WTC11 (cell line): ENCODE data around the genes TMEM47, PRRG1, DYNLT3 and OTC.

GRCh38 chrX:30889791-30890055 is 669 bp upstream of the TAB3 start:
- PRO-cap = no peak

DNA sequence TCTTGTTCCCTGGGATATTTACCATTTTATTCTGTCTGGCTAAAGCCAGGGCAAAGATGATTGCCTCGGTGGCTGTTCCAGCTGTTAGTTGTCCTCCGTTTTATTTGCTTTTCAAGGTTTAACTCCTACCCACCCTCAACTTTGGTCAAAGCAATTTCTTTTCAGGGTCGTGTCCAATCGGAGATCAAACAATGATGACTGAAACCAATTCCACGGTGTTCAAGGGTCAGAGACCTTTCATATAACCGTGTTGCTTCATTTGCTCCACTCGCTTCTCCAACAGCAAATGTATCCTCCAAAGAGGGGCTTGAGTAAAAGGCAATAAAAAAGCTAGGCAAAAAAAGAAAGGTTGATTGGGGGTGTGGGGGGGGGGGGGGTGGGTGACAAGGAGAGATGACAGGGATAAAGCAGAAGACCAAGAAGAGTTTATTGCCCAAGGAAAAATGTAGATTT is 193.6 kb upstream of the FTHL17 start:
- PRO-cap = no peak

DNA sequence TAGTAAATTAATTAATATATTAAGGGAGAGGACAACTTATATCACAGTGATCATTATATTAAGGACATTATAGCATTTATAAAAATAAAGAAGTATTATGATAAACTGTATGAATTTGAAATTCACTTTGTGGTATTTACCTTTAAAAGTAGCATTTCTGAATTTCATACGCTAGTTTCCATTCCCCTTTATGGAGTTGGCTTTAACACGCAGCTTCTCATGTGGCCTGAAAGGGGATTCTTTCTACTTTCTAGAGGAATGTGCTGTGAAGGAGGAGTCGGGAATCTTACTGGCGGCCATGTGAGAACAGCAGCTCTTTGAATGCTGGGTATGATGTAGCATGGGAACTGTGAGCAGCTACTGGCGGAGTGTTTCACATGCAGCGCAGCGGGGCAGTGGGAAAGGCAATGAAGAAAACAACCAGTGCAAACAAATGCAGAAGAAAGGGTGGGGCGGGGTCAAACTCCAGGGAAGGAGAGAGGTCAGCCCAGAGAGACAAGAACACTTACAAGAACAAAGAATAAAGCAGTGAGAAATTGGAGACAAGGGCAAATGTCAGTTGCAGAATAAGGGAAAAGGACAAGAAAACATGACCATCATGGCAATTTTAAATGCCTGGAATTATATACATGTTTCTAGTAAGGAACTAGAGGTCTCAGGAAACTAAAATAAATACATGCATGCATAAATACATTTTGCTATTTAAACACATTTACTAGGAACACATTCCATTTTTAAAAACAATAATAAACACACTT is 363.8 kb upstream of the FTHL17 start:
- PRO-cap = no peak

GRCh38 chrX:31600721-31600920 is 528.8 kb upstream of the FTHL17 start:
- PRO-cap = no peak

- PRO-cap = no peak
Measured at GRCh38 chrX:32348319-32348640, 863.1 kb downstream of the DMD start.

GRCh38 chrX:34396236-34396586 is 260.9 kb downstream of the TMEM47 start:
- PRO-cap = no peak

DNA sequence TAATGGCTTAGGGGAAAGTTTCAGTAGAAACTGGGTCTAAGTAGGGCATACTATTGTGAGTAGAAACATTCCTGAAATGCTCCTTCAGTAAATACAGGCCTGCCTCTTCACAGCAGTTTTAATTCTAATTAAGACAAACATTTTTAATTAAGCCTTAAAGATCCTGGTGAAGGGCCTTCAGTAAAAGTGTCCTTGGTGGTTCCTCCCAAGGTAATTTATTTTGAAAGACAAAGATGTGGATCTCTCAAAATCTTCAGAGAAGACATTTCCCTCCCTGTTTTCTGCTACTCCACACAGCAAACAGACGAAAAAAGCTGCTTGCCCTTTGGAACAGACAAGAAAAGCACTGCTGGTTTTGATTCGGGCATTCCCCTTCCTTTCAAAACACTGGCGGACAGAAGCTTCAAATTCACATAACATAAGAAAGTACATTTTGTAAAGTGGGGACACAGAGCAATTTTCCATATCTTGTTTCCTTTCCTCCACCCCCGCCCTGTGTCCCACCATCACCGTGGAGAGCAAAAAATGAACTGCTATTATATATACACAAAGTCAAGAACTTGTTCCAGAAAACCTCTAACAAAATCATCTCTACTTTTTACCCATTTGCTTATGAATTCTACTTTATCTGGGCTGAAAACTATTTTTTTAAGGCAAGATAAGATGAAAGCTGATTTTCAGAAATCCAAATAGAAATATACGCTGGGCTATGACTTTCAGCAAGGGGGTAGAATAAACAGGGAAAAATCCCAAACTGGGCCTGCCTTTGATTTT is 2.7 kb downstream of the TMEM47 start:
- PRO-cap = no peak

DNA sequence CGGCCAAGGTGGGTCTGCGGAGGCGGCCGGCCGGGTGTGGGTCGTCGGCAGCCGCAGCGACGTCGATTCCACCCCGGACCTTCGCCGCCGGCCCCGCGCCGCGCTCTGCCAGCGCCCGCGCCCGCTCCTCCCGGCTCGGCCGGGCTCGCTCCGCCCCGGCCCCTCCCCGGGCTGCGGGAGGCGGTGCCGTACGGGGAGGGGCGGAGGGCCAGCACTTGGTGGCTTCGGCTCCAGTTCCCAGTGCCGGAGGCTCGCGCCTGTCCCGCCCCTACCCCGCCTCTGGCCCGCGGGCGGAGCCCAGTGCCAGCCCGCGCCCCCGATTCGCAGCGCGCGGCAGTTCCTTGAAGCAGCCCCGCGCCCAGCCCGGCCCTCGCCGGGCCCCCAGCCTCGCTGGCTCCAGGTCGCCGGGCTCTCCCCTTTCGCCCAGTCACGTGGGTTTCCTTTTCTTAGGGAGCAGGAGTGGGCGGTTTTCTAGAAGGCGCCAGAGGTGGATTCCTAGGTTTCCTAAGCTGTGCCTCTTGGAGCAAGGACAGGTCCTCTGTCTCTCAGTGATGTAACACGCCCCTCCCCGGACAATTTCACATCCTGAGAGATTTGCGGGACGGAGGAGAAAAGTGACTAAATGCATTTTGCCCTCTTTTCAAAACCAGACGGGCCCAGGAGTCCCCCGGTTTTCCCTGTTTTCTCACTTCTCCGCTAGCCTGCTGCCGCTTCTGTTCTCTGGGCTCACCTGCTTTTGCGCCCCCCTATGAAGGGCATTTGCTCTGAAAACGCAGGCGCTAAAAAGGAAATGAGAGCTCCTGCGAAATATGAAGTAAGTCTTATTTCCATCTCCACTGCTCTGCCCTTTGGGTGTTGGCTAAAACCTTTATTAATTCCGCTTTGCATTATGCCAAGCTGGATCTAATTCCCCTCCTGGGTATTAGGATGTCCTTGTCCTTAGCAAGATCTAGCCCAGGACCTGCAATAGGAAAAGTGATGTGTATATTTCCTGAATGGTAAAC is at the start of gene TMEM47:
TMEM47 (minus strand) TSS at position 107 of the 1,004 bp plus-strand sequence.
- PRO-cap = bidirectional peak, plus-strand start at position 474 of the sequence, minus-strand start at position 107 of the sequence

DNA sequence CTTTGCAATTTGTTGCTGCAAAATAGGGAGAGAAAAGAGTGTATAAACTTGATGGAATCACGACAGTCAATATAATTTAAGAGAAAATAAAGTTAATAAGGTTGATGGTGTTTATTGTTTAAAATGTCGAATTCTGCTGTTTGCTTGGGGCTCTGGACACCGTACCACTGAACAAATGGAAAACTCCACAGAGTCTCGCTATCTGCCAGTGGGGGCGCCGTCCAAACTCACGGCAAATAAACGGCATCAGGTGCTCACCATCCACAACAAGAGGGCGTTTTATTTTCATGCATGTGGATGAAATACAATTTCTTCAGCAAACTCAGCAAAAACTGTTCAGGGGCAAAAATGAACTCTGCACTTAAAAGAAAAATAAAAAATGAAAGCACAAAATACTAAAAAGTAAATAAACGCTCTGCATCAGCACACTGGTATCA is 46.6 kb upstream of the FAM47C start:
- PRO-cap = no peak

- PRO-cap = no peak
Measured at GRCh38 chrX:37078364-37078769, 70.2 kb downstream of the FAM47C start.

DNA sequence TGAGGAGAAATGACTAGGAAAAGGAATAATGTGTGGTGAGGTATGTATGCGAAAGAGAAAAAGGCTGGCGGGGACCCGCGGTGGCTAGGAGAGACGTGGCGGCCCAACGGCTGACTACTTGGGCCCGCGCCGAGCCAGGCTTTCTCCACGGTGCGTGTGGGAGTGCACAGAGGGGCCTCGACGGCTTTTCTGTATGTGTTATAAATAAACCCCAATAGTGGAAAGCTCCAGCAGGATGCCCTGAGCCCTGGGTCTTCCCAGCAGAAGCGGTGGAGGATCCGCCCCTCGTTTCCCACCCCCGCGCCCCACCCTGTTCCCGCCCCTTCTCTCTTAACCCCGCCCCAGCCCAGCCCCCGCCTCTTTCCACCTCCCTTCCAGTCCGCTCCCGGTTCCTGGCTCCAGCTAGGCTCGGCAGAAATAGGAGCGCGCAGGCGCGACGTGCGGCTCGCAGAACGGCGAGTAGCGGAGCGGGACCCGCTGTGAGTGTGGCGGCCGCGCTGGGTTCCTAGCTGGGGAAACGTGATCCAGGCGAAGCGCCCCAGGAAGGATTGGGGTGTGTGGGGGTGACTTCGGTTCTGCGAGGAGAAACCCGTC is at the start of gene PRRG1:
PRRG1 (plus strand) TSS at position 448 of the 594 bp plus-strand sequence.
- PRO-cap = bidirectional peak, plus-strand start at position 448 of the sequence, minus-strand start at position 256 of the sequence

- PRO-cap = unidirectional peak, plus-strand start at chrX:37847034; bidirectional peak, plus-strand start at chrX:37847677, minus-strand start at chrX:37847571
Measured at GRCh38 chrX:37846827-37847986, at the start of gene DYNLT3. TSS of gene DYNLT3 (minus strand) at chrX:37847571.

DNA sequence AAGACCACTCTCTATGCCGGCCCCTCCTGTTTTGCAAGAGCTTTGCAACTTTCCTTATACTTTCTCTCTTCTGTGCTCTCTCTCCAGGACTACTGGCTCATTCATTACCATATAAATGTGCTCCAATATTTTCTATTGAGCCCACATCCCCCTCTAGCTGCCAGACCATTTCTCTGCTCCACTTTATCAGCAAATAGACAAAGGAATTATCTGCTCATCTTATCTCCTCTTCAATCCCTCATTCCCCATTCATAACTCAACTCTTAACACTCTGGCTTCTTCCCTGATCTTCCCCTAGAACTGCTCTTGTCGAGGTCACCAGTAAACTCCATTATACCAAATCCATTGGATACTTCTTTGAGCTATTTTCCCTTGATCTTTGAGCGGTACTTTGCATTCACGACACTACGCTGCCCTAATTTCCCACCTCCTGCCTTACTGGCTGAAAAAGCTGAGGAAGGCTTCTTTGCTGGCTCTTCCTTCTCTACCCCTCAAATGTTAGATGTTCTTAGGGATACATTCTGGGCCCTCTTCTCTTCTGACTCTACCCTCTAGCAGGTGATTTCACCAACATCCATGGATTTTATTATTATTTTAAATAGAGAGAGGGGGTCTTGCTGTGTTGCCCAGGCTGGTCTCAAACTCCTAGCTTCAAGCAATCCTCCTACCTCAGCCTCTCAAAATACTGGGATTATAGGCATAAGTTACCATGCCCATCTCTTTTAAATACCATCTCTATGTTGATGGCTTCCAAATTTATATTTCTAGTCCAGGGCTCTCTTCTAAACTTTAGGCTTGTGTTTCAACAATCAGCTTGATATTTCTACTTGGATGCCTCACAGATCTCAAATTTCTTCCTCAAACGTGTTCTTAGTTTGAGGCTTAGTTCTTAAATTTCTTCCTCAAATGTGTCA is 33.3 kb downstream of the RPGR start:
- PRO-cap = no peak

DNA sequence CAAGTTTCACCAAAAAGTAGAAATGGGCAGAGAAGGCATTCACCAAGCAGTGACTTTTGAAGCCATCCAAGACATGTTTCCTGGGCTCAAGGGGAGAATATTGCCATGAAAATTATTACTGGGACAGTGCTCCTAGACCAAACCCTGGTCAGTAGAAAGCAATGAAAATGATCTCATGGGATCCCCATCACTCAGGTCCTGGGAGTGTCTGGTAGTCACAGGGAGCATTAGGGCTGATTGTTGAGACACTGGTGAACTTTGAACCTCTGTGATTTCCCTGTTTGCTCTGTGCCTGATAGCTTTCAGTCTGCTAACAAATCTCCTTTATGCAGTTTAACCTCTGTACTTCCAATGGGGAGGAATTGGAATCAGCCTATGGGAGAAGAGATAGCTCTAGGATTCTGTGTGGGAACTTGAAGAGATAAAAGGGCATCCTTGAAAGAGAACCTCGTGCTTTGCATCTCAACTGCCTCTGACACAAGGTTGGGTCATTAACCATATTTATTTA is 9.3 kb upstream of the OTC start:
- PRO-cap = no peak

DNA sequence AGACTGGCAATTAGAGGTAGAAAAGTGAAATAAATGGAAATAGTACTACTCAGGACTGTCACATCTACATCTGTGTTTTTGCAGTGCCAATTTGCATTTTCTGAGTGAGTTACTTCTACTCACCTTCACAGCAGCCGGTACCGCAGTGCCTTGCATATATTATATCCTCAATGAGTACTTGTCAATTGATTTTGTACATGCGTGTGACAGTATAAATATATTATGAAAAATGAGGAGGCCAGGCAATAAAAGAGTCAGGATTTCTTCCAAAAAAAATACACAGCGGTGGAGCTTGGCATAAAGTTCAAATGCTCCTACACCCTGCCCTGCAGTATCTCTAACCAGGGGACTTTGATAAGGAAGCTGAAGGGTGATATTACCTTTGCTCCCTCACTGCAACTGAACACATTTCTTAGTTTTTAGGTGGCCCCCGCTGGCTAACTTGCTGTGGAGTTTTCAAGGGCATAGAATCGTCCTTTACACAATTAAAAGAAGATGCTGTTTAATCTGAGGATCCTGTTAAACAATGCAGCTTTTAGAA is at the start of gene OTC:
OTC (plus strand) TSS at position 403 of the 541 bp plus-strand sequence.
- PRO-cap = no peak

- PRO-cap = bidirectional peak, plus-strand start at chrX:38804779, minus-strand start at chrX:38804764
Measured at GRCh38 chrX:38804541-38805291, 3.5 kb downstream of the MID1IP1 start.

- PRO-cap = no peak
Measured at GRCh38 chrX:38817123-38817448, 15.8 kb downstream of the MID1IP1 start.

GRCh38 chrX:39327254-39327615 is 526.0 kb downstream of the MID1IP1 start:
- PRO-cap = no peak

- PRO-cap = no peak
Measured at GRCh38 chrX:39736084-39736662, 361.6 kb downstream of the BCOR start.

- PRO-cap = no peak
Measured at GRCh38 chrX:39787865-39788377, 309.8 kb downstream of the BCOR start.